Placental pericyte (primary cell): ENCODE measurements around a stretch of chr21.

GRCh38 chr21:46314977-46315728 lies 8.5 kb downstream of the C21orf58 start:
- CAGE, long polyA plus RNA, result no peak

GRCh38 chr21:46326032-46326600 lies 2.2 kb downstream of the PCNT start:
- CAGE, long polyA plus RNA, result no peak

DNA sequence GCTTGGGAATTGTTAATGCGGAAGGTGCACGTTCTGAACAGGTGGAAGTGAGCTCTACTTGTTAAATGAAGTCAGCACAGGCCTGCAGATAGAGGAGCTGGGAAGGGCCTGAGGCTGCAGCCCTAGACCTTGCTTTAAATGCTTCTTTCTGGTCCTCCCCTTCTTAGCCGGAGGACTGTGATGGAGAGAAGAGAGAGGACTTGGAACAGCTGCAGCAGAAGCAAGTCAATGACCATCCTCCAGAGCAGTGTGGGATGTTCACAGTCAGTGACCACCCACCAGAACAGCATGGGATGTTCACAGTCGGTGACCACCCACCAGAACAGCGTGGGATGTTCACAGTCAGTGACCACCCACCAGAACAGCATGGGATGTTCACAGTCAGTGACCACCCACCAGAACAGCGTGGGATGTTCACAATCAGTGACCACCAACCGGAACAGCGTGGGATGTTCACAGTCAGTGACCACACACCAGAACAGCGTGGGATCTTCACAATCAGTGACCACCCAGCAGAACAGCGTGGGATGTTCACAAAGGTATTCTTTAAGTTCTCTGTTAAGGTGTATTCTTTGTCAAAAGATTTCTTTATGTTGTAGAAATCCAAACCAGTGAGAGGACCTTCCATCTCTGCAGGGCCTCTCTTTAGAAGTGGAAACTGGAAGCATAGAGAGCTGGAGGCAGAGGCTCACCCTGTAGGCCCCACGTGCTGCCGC lies 10.4 kb downstream of the PCNT start:
- CAGE, long polyA plus RNA, result no peak

DNA sequence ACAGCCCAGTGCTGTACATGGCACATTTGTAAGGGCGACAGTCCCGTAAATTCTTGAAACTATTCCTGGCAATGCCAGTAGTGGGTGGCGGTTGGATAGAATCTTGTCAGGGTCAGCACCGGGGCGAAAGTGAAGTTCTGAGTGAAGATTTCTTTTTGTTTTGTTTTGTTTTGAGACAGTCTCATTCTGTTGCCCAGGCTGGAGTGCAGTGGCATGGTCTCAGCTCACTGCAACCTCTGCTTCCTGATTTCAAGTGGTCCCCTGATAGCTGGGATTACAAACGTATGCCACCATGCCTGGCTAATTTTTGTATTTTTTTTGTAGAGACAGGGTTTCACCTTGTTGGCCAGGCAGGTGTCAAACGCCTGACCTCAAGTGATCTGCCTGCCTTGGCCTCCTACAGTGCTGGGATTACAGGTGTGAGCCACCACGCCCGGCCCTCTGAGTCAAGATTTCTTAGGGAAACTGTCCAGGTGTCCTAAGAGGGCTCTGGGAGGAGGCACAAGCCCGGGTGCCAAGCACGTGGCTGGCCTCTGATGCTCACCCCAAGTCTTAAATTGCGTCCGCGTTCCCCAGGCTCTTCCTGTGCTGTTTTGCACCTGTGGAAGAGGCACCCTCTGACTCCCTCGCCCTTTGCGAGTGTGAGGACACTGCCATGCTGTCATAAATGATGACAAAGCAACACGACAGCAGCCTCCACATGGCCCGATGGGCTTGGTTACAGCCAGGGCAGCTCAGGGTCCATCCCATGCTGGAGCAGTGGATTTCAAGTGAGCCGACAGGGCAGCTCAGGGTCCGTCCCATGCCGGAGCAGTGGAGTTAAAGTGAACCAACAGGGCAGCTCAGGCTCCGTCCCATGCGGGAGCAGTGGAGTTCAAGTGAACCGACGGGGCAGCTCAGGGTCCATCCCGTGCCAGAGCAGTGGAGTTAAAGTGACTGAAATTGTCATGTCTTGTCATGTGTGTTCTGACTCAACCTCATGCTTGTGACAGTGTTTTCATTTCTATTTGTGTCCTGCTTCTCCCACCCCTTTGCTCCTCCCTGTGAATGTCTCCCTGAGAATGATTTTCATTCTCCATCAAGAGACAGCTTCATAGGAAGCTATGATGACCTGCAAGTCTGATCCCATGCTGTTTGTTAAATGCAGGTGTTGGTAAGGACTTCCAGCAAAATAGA lies 33.7 kb downstream of the PCNT start:
- CAGE, long polyA plus RNA, result no peak

- CAGE, long polyA plus RNA, result no peak
These were observed 9.4 kb downstream of the DIP2A start for GRCh38 chr21:46468027-46468642.

GRCh38 chr21:46515054-46515630 lies 56.5 kb downstream of the DIP2A start:
- CAGE, long polyA plus RNA, result no peak

GRCh38 chr21:46529712-46530534 lies 71.2 kb downstream of the DIP2A start:
- CAGE, long polyA plus RNA, result no peak